Cerebral cortex (tissue), 2 donors: ENCODE measurements around a stretch of chr14.

DNA sequence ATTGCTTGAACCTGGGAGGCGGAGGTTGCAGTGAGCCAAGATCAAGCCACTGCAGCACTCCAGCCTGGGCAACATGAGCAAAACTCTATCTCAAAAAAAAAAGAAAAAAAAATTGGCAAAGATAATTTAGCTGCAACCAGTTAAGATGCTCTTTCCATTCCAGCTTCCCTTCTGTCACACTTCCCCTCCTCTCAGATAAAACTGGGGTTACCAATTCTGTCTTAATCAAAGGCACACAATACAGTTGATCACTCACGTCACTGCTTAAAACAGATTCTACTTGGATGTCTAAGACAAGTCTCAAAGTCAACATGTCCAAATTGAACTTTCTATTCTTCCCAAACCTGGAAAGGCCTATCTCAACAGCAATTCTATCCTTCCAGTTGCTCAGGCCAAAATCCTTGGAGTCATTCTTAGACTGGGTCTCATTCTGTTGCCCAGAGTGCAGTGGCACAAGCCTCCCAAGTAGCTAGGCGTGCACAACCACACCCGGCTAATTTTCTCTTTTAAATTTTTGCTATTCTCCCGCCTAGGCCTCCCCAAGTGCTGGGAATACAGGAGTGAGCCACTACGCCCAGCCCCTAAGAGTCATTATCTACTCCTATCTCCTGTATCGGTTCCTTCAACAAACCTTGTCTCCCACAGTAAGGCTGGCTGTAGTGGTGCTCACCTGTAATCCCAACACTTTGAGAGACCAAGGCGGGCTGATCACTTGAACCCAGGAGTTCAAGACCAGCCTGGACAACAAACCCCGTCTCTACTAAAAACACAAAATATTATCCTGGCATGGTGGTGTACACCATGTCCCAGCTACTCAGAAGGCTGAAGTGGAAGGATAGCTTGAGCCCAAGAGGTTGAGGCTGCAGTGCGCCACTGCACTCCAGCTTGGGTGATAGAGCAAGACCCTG is 4.8 kb downstream of the RPS29 start:
- PRO-cap, 2 experiments = no peak in any of the 2 experiments

GRCh38 chr14:49586482-49586985 is 354 bp upstream of the RPS29 start:
- PRO-cap, 2 experiments = peak in 1 of 2 experiments; most common plus-strand start chr14:49586580 (in 1)

DNA sequence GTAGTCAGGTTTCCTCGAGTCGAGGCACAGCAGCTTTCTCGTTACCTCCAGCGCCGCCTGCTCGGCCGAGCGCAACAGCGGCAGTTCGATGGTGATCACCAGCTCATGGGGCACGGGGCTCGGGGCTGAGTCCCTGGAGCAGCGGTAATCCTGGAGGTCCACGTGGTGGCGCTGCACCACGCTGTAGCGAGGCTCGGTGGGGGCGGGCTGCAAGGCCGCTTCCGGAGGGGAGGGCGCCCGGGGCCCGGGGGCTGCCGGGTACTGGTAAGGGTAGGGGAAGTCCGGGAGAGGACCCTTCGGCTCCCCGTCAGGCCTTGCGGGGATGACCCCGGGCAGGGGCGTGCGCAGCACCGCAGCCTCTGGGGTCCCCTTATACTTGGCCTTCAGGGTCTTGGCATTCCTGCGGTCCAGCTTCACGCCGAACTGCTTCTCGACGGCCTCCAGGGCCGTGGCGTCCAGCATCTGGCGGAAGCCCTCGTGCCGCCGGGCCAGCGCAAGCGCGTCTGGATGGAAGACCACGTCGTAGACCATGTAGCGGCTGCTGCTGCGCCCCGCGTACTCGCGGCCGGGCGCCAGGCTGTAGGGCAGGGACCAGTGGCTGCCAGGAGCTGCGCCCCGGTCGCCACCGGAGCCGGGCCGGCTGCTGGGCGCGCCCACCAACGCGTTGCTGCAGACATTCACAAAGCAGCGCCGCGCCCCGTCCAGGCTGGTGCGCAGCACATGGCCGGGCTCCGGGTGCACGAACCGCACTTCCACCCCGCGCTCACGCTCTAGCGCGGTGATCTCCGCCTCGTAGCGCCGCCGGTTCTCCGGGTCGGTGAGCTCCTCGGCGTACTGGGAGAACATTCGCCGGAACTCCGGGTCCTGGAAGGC is 606 bp downstream of the DNAAF2 start:
- PRO-cap, 2 experiments = peak in 1 of 2 experiments; most common plus-strand start position 267 of the sequence (in 1); most common minus-strand start position 76 of the sequence (in 1)

DNA sequence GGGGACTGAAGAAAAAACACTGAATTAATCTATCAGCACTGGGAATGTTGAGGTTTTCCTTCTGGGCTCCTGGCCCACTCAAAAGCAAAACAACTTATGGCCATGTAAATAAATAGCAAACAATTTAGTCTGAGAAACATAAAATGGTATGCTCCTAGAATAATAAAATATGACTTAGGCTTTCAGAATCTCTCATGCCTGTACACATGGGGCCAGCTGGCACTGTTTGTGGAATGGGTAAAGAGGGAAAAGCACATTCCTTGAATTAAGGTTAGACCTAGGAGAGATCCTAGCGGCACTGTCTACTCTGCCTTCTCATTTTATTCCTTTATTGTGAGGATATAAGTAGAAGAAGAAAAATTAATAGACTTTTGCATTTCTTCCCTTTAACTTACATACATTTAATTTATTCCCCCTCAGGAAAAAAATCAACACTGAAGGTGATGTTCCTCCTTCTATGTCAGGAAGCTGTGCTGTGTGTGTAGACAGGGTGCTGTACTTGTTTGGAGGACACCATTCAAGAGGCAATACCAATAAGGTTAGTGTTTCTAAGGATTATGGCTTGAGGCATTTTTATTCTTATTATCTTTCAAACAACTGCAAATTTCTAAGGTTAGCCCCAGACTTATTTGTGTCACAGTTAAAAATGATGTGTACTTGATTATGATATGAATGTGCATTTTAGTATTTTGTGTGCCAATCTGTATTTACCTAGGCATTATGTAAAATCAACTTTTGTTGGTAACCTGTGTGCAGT is 6.4 kb downstream of the KLHDC2 start:
- PRO-cap, 2 experiments = no peak in any of the 2 experiments

DNA sequence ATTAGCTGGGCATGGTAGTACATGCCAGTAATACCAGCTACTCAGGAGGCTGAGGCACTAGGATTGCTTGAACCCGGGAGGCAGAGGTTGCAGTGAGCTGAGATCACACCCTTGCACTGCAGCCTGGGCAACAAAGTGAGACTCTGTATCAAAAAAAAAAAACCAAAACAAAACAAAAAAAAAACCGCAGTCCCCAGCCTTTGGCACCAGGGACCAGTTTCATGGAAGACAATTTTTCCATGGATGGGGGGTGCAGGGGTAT is 8.7 kb downstream of the NEMF start:
- PRO-cap, 2 experiments = peak in 1 of 2 experiments; most common plus-strand start position 175 of the sequence (in 1)

GRCh38 chr14:49853601-49854156 is 1.1 kb upstream of the NEMF start:
- PRO-cap, 2 experiments = peak in 1 of 2 experiments; most common minus-strand start chr14:49853914 (in 1)

DNA sequence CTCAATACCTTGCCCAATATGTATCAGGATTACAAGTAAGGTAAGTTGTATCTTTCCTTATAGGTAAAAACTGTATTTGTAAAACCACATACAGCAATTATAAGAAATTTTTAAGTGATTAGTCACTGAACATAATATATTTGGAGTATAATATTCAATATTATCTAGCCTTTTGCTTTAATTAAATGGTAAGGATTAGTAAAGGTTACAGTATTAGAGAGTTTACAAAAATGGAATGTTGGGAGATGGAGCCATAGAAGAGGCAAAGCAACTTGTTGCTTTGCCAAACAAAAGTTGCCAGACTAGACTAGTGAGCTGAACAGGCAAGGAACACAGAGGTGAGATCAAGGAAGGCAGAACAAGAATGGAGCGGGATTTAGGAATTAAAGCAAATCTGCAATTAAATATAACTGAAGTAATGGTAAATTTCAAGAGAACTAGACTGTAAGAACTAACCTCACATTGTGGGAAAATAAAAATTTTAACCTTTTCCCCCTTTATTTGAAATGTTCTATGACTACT is 5.0 kb downstream of the ARF6 start:
- PRO-cap, 2 experiments = no peak in any of the 2 experiments

- PRO-cap, 2 experiments = no peak in any of the 2 experiments
These were observed 18.8 kb downstream of the ARF6 start for GRCh38 chr14:49911685-49912167.

DNA sequence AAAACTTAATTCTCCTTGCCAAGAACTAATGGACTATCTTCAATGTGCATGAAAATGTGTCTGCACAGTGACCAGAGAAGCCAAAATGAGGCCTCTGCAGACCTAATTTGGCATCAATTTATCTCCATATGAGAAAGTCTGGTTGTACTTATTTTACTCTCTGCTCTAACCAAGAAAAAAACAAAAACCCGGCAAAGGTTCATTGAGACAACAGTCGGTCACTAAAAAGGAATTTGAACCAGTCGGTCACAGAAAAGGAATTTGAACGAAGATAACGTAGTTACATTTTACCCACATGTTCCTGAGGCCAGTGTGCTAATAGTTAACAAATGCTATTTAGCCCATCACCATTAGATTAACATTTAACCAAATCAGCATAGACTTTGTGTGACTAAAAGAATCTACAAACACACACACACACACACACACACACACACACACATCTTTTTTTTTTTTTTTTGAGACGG is 94.4 kb downstream of the ARF6 start:
- PRO-cap, 2 experiments = no peak in any of the 2 experiments

DNA sequence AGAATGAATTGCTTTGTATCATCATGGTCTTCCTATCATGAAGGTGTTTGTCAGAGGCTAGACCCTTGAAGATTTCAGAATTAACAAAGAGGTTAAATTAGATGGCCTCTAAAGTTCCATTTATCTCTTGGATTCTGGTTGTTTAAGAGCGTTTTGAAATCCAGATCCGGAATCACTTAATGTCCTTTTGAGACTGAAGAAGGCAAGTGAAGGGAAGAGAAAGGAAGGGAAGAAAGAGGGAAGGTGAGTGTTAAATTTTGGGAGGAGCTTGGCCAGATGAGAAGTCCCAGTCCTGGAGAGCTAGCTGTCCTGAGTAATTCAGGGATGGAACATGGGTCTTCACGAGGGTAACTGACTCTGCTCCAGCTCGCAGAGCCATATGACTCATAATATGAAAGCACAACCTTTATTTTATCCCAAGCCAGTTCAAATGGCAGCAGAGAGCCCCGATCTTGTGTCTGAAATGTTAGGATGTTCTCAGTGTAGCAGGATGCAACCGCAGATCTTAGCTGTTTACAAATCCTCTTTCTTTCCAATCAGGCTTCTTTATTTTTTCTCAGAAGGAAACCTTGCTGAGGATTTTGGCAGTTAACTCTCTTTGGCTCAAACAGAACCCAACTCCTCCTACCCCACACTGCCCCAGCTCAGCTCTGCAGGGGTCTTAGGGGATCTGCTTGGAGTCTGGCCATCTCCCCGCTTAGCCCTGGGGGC is 92.8 kb downstream of the VCPKMT start:
- PRO-cap, 2 experiments = no peak in any of the 2 experiments

- PRO-cap, 2 experiments = no peak in any of the 2 experiments
These were observed 53.7 kb downstream of the VCPKMT start for GRCh38 chr14:50062532-50063159.

GRCh38 chr14:50099169-50099694 is 17.1 kb downstream of the VCPKMT start:
- PRO-cap, 2 experiments = no peak in any of the 2 experiments

- PRO-cap, 2 experiments = no peak in any of the 2 experiments
These were observed 861 bp downstream of the VCPKMT start for GRCh38 chr14:50115436-50115986.

GRCh38 chr14:50313017-50313469 is 919 bp downstream of the DMAC2L start:
- PRO-cap, 2 experiments = no peak in any of the 2 experiments

GRCh38 chr14:50320958-50321720 is 9.0 kb downstream of the DMAC2L start:
- PRO-cap, 2 experiments = peak in 1 of 2 experiments; most common plus-strand start chr14:50321251 (in 1)

GRCh38 chr14:50658070-50658573 is 10.0 kb downstream of the SAV1 start:
- PRO-cap, 2 experiments = no peak in any of the 2 experiments

DNA sequence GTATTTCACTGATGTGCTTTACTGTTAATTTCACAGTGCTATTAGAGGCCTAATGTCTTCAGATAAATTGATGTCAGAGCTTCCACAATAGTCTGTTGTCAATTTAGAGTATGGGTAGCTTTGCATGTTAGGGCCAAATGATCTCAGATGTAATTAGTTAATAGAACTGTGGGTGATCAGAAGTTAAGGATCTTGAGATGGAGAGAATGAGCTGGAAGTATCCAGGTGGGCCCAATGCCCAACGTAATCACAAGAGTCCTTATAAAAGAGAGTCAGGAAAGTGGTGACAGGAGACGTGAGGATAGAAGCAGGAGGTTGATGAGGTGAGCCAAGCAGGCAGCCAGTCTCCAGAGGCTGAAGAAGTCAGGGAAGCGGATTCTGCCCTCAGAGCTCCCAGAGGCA is 9.9 kb upstream of the SAV1 start:
- PRO-cap, 2 experiments = no peak in any of the 2 experiments

GRCh38 chr14:50792483-50793397 is 38.2 kb downstream of the NIN start:
- PRO-cap, 2 experiments = peak in 1 of 2 experiments; most common plus-strand start chr14:50792720 (in 1)

- PRO-cap, 2 experiments = no peak in any of the 2 experiments
These were observed 7.2 kb downstream of the NIN start for GRCh38 chr14:50823503-50824439.

DNA sequence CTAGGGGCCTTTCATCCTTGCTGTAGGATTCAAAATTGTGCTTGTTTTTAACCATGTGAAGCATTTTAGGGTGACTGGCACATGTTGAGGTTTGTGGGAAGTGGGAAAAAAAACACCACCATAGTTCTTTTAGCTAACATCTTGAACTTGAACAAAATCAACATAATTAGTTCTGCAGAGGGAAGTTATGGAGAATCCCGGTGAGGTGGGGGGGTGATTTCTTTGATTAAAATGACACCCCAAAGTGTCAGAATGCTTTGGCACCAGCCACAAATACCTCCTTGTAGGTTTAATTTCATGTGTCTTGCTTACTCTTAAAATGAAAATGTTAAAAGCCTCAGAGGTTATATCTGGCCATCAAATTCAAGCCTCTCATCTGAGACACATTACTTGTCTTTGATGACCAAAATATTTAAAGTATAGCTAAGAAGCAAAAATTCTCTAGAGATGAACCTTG is 52.6 kb upstream of the PYGL start:
- PRO-cap, 2 experiments = no peak in any of the 2 experiments